Zone of skin (tissue), 1 donor: Measurements from ENCODE around the gene TDRD15.

DNA sequence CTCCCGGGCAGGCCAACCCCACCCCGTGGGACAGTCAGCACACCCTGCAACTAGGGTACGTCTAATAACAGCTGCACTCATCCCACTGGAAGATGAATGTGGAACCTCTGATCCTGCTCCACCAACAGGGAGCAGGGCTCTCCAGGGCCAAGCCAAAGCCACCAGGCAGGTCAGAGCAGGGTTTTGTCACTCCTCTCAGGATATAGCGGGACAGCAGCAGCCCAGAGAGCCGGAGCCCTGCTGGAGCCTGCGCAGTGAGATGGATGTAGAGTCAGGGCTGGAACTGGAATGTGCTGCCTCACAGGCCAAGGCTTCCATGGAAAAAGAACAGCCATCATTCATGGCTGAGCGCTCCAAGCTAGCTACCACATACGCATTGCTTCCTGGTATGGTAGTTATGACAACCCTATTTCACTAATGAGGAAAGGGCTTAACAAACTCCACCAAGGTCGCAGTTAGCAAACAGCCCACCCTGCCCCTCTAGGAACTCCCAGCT, 85.3 kb downstream of the HS1BP3 start:
- RRBS = no CpG with 5 or more reads among the region's 9 CpGs

DNA sequence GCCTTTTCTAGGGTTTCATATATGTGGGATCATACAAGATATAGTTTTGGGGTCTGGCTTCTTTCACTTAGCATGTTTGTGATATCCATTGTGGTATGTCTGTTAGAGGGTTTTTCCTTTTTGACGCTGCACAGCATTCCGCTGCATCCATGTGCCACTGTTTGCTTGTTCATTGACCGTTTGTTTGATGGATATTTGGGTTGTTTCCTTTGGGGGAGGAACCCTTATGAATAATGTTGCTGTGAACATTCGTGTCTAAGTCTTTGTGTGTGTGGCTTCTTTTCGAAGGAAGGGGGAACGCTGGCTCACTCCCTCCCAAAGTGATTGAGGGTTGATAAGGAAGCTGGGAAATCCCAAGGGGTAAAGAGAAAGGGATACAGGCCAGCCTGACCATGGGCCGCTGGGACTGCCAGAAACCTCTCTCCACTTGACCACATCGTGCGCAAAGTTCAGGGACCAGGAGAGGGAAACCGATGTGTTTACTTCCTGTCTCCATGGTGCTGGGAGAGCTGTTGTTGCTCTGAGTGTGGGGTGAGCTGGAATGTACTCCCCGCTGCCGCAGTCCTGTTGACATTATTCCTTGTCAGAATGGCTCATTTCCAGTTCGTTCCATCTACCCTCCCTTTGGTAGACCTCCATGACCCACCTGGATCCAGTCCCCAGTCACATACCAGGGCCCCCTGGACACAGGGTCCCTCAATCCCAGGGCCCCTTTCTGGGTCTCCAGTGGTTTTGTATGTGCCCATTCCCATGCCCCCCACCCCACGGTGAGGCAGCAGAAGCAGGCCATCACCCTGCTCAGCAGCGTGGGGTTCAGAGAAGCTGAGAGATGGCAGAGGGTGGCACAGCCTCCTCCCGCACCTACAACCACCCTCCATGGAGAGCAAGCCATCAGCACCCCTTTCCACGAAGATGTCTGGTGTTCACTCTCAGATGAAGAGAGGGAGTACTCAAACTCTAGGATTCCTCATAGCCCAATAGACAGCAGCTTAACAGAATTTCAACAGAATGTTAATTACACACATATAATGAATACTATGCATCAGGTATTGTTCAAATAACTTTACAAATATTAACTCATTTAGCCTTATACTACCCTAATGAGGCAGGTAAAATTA, 39.5 kb downstream of the HS1BP3 start:
- RRBS = no CpG with 5 or more reads among the region's 17 CpGs

DNA sequence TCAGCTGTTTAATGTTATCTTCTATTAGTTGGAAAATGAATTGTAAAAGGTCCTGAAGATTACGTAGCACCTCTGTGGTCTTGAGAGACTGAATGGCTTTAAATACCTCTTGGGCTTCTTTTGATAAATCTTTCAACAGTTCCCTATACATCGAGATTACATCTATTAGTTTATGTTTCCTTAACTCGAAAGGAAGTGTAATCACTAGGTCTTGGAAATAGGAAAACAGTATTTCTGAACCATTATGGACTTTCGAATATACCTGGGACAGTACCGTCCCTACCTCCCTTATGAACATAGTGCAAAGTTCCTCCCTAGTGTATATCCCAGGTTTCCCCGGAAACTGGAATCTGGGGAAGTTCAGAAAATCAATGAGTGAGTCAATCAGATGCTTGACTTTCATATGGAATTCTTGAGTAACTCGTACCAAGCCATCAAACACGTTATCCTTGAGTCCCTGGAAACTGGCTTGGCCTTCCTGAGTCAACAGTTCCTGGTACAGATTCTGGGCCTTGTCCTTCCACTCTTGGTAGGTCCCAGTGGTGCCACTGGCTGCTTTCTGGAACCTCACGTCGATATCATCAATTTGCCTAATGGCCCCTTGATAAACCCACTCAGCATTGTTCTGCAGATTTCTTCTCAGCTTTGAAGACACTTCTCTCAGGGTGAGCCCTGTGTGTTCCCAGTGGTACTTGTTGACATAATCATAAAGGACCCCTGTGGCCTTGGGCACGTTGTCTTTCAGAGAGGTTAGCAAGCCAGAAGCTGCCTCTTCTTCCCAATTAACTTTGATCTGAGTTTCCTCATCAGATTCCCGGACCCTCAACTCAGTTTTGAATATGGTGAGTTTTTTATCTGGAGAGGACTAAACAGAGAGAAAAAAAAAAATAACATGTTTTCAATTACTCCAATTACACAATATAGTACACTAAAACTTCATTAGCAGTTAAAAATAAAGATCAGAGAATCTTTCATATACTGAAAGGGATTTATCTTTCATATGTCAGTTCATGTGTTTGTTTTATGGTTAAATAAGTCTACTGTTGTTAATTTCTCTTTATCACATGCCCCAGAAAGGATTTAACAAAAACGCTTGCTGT, 41.1 kb downstream of the APOB start:
- RRBS = no CpG with 5 or more reads among the region's 13 CpGs

- RRBS = no CpG with 5 or more reads among the region's 4 CpGs
These were observed 28.1 kb upstream of the TDRD15 start for GRCh38 chr2:21095569-21096130.

DNA sequence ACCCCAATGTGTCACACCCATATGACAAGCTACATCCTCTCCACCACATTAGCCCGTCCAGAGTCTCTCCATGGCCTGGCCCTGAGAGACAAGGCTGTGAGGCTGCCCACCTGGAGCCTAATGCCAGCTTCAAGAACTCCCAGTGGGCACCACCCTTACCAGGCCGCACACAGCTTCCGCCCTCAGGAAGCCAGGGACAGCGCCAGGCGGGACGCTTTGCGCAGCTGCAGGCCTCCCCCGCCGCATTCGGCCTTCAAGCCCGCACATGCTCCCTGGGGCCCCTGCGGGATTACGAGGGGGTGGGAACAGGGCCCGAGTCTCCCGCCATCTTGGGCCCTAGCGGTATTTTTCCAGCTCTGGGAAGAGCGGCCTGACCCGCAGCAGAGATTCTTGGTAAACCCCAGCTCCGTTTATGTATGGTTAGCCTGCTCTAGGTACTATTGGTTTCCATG, at the start of gene TDRD15:
Gene TDRD15 (plus strand): TSS at position 315 of the 452 bp plus-strand sequence.
- RRBS = no CpG with 5 or more reads among the region's 19 CpGs

DNA sequence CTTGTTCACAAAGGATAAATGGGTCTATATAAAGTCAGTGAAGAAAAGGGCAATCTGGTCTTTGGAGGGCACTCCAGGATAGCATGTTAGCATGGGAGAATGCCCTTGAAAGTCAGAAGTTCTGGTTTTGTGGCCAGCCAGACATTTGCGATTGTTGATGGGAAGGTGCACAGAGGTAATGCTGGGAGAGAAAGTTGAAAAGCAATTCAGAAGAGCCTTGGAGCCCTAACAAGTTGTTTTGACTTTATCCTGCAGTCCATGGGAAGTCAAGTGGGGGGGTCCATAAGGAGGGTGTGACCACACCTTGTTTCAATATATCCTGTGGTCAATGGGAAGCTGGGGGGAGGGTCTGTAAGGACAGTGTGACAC, 299.5 kb downstream of the TDRD15 start:
- RRBS = no CpG with 5 or more reads among the region's 1 CpG

GRCh38 chr2:23212025-23212509, 172.9 kb upstream of the KLHL29 start:
- RRBS = no CpG with 5 or more reads among the region's 3 CpGs

DNA sequence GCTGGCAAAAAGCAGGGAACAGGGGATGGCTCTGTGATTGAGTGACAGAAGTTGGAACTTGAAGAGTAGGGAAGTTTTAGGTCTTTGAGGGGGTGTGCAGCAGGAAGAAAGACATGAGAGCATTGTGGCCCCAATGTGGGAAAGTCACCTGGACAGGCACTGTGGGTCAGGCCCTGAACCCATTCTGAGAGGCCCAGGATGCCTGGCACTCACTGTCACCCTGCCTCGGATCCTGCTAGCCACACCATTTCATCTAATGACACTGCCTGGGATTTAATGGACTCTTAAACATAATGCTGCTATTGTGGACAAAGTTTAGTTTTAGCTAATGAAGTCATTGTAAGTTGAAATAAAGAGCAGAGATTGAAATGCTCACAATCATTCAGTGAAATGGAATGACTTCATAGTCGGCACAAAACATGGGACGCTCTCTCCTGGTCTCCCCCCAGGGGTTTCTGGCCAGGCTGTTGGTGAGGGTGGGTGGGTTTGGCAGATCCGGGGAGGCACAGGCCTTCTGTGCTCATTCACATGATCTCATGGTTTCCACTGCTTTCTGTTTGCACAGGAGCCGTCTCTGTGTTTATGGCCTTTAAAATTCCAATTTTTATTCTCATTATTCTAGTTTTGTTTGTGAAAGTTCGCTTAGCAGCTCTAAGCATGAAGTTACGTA, 141.8 kb upstream of the KLHL29 start:
- RRBS = no CpG with 5 or more reads among the region's 7 CpGs

DNA sequence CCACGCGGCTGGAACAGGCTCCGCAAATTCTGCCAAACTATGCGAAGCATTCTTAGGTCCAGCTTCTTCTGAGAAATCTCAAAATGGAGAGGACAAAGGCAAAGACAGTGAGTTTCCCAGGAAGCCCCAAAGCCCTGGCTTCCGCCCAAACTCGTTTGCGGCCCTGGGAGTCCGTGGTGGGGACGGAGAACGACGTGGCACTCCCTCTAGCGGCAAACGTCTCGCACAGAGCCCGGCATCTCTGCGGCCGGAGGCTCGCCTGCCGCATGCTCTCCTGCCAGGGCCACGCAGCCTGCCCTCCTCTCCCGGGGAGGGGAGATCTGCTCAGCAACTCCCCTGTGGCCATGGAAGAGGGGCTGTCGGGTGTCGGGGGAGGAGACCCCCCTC, 33.5 kb upstream of the KLHL29 start:
- RRBS = 3% methylated on average over 7 of the region's 23 CpGs

- RRBS = 82% methylated on average over 3 of the region's 8 CpGs
These were observed 68.3 kb downstream of the KLHL29 start for GRCh38 chr2:23453219-23453651.

- RRBS = no CpG with 5 or more reads among the region's 9 CpGs
These were observed 80.9 kb downstream of the KLHL29 start for GRCh38 chr2:23465870-23466293.

DNA sequence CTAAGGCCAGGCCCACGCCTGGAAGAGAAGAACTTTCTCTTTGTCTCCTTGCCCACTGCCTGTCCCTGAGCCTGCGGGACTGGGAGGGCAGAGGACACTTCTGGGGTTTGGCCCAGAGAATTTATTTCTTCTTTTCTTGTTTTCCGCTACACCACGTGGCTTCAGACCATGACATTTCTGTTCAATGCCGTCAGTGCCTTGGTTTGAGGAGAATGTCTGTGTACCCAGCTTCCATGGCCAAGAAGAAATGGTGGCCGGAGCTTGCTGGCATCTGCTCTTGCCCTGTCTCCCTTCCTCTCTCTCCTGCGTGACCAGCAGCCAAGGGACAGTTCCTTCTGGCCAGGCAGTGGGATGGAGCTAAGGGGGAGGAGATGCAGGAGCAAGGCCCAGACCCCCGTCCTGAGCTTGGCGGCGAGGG, 140.2 kb downstream of the KLHL29 start:
- RRBS = no CpG with 5 or more reads among the region's 10 CpGs

- RRBS = no CpG with 5 or more reads among the region's 31 CpGs
These were observed 206.2 kb downstream of the KLHL29 start for GRCh38 chr2:23590873-23591905.

DNA sequence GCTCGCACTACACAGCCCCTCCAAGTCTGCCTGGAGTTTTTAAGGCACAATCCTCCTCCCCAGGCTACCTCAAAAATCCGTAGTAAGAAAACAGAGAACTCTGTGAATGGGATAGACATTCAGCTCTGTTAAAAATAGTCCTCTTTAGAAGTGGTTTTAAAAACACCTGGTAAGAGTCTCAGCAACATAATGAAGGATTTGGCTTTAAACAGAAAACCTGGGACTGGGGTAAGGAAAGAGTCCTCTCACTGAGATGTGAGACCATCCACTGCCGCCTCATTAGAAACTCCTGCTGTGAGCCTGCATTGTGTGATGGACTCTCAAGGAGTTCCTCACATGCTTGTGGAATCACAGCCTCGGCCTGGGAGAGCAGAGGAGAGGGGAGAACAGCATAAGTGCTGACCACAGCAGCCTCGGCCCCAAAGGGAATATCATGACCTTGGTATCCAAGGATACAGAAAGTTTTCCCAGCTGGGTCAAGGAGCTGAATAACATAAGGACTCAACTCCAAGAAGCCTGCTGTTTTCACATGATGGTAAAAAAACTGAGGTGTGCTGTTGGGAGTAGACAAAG, 214.7 kb downstream of the ATAD2B start:
- RRBS = no CpG with 5 or more reads among the region's 5 CpGs

- RRBS = under 1% methylated on average over 7 of the region's 30 CpGs
These were observed 1.3 kb upstream of the SF3B6 start for GRCh38 chr2:24077246-24078104.

DNA sequence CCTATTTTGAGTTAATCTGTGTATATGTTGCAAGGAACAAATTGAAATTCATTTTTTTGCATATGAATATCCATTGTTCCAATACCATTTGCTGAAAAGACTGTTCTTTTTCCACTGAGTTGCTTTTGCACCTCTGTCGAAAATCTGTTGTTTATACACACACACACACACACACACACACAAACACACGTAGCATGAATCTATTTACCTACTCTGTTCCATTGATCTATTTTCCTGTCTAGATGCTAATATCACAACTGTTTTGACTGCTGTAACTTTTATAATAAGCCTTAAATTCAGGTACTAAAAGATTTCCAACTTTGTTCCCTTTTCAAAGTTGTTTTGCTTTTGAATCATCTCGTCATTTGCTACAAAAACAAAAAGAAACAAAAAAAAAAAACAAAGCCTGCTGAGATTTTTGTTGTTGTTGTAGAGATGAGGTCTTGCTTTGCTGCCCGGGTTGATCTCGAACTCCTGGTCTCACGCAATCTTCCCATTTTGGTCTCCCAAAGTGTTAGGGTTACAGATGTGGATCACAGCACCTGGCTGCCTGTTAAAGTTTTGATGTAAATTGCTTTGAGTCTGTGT, 89.8 kb downstream of the FAM228A start:
- RRBS = no CpG with 5 or more reads among the region's 6 CpGs

- RRBS = no CpG with 5 or more reads among the region's 10 CpGs
These were observed 60.5 kb downstream of the ITSN2 start for GRCh38 chr2:24299794-24300289.

DNA sequence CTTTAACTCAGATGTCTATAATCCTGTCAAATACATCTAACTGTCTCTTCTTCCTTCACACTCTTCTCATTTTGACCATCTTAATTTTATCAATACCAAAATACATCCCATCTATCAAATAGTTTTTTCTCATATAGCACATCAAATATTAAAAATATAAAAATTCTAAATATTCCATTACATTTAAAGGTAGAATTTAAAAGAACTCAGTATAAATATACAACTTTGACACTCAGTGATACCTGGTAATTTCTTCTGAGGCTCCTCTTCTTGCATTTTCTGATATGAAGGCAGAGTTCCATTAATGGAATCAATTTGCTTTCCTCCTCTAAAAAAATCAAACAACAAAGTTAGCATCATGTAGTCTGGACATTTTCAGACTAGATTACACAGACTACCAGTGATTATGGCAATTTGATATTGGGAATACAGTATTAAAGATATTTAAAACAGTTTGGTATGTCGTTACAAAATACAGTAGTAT, 59.4 kb downstream of the ITSN2 start:
- RRBS = no CpG with 5 or more reads among the region's 1 CpG

DNA sequence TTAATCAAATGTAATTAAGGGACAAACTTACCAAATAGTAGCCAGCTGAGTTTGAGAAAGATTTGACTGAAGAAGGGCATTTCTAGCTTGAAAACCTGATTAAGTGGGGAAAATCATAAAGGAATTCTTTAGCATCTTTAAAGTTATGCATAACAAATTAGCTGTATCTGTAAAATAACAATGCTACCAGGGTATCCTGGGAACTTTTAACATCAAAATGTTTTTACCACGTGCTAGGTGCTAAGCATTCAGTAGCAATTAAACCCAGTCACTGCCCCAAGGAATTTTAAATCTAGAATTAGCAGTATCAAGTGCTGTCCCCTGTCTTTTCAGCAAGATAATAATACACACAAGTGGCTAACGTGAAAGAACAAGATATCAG, 56.6 kb downstream of the ITSN2 start:
- RRBS = no CpG with 5 or more reads among the region's 2 CpGs